Pulmonary artery (tissue), 1 donor: ENCODE data around the gene ANXA11.

DNA sequence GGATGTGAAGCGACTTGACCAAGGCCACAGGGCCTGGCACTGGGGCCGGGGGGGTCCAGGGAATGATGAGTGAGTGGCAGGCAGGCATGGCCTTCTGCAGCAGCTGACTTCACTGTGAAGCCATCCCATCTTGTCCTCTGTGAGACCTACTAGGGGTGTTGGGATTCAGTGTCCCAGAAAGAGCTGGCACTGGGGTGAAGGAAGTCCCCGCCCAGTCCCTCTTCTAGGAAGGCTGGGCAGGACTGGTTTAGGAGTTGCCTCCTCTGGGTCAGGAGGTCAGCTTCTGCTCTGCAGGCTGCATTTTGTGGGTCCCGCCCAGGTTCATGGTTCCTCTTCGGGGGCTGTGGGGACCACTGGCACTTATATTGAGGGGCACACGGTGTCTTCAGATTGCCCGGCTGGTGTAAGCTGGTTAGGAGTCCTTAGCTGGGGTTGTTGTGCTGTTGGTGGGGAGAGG, 10.9 kb downstream of the ZMIZ1 start:
- PRO-cap = no peak

GRCh38 chr10:79098373-79098705, 29.6 kb downstream of the ZMIZ1 start:
- PRO-cap = no peak

- PRO-cap = no peak
These were observed 68.5 kb downstream of the ZMIZ1 start for GRCh38 chr10:79137176-79137814.

DNA sequence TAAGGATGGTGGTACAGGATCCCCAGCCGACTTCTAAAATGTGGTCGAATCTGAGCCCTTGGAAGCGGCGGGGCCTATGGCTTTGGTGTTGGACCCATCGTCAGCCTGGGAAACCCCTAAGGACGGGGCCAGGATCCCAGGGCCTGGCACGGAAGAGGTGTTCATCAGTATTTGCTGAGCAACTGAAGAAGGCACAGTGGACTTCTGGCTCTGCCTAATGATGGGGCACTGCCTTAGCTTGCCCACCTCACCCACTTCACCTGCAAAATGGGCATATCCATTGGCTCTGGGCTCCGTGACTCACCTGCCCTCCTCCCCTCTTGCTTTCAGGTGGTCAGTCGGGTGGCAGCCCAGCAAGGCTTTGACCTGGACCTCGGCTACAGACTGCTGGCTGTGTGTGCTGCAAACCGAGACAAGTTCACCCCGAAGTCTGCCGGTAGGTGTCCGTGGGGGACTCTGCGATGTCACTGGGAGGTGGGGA, 131.4 kb upstream of the PPIF start:
- PRO-cap = no peak

- PRO-cap = no peak
These were observed 118.3 kb upstream of the PPIF start for GRCh38 chr10:79228891-79229434.

GRCh38 chr10:79295198-79295998, 51.9 kb upstream of the PPIF start:
- PRO-cap = no peak

GRCh38 chr10:79297945-79298702, 49.1 kb upstream of the PPIF start:
- PRO-cap = no peak

DNA sequence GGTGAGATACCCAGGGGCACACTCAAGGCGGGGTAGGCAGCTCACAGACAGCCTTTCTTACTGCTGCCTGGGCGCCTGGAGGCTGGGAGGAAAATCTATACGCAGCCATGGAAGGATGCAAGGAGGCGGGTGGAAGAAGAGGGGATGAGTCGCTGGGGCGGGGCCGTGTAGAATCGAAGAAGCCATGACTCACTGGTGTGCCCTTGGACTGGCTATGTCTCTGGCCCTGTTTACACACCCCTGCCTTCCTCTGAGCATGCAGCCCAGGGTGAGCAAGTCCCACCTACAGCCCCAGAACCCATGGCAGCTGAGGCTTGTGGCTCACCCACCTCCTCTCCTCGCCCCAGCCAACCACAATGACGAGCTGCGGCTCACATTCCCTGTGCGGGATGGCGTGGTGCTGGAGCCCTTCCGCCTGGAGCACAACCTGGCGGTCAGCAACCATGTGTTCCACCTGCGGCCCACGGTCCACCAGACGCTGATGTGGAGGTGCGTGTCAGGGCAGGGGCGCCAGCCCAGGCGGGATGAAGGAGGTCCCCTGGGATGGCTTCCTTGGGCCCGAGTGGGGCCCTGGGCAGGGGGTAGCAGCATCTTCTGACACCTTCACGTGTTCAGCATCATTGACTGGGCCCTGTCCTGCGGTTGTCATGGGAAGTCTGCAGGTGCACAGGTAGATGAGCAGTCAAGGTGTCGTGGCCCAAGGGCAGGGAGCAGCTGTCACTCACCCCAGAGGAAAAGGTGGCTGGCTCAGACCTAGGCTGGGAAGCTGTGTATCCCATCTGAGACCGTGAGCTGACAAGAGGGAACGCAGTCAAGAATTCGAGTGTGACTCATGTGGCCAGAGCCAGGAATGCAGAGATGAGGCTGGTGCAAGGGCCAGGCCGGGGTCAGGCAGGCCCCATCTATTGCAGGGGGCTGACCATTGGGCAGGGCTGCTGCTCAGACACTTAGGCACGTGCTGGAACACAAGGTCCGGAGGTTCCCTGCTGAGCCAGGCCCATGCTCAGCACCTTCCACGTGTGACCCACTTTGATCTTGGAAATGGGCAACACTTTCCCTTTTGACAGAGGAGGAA, 48.2 kb upstream of the PPIF start:
- PRO-cap = no peak

- PRO-cap = no peak
These were observed 4.8 kb downstream of the PPIF start for GRCh38 chr10:79351805-79352803.

- PRO-cap = no peak
These were observed 11.6 kb downstream of the PPIF start for GRCh38 chr10:79358689-79359501.

DNA sequence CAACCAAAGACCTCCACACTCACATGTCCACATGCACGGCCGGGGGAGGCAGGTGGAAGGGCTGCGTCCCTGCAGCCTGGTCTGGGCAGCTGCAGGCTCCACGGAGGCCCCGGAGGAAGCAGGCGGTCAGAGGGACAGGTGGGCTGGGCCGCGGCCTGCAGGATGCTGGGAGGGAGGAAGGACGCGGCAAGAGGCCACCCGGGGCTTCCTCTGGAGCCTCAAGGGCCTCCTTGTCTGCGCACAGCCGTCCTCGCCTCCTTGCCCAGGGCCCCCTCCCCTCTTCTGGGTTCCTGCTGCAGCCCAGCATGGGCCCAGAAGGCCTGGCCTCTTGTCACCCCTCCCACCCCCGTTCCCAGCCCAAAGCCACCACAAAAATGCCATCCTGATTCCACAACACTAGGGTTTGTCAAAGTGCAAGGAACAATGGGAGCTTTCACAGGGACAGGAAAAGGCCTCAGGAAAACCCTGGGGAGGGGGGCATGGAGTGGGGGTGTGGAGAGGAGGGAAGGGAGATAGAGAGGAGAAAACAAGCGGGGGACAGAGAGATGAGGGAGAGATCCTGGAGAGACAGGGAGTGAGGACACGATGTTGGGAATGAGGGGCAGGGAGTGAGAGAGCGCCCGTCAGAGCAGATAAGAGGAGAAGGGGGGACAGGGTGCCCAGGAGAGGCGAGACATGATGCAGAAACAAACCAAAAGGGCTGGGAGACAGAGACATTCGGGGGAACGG, 41.9 kb downstream of the ZCCHC24 start:
- PRO-cap = no peak

DNA sequence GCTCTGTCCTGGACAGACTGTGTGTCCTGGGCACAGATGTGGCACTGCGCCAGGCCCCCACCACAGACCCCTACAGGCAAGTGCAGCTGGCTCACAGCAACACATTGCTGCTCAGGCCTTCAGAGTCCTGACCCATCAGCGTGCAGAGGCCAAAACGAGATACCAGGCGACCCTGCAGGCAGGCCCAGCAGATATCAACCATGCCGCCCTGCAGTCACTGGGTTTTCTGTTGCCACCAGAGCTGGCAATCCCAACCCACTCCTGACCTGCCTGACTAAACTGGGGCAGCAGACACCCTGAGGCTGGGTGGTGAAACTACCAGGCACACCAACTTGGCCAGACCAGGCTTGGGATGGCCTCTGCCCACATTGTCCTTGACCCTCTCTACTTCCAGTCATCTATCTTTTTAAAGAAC, 20.3 kb downstream of the ZCCHC24 start:
- PRO-cap = no peak

DNA sequence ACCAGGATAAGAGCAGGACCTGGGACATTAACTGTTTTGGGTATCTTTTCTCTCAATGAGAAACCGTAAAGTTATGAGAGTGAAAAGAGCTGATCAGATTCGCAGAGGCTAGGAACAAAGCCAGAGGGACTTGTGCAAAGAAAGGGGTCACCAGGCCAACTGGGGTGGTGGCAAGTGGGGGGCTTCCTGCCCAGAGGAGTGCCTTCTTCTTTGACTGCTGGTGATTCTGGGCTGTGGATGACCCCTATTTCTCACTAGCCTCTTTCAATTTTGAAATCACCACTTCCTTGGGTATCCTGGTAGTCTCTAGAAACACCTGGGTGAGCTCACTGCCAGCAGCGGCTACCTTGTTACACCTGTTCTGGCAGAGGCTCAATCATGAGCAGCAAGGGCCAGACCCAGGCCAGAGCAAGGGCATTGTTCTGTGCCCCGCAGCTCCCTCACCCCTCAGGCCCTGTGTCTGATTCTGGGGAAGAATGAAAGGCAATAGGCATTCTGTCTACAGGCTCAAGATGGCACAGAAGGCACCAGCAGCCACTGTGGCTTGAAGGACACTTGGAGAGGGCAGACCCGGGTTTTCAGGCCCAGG, 984 bp downstream of the SFTPD start:
- PRO-cap = no peak

DNA sequence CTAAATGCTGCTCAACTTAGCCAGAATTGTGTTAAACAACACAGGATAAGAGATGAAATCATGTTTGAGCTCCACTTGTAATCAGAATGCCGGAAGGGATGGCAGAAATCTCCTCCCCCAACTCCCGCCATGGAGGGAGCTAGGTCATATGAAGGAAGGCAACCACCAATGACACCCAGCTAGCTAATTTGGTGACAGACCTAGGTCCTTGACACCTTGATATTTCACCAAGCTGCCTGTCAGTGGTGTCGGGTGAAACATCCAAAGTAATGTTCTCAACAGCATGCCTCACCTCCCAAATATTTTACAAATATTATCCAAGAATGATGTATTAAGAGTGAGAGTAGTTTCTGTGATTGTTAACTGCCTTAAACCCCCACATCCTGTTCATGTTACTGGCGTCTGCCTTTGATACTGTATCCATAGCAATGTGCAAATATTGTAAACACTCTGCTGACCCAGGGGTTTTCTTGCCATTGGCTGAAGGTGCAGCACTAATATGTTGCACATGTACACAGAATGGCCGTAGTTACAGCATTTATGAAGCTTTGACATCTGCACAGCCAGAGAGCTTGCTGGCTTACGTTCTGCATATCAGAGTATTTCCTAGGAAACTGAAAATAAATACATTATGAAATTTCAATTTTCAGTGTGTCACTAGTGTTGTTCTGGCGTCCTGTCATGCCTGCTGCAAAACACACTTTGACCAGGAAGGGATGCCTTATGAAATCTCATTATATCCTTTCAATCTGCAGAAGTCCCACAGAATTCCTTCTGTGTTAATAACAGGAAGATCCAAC, 25.9 kb downstream of the TMEM254 start:
- PRO-cap = no peak

DNA sequence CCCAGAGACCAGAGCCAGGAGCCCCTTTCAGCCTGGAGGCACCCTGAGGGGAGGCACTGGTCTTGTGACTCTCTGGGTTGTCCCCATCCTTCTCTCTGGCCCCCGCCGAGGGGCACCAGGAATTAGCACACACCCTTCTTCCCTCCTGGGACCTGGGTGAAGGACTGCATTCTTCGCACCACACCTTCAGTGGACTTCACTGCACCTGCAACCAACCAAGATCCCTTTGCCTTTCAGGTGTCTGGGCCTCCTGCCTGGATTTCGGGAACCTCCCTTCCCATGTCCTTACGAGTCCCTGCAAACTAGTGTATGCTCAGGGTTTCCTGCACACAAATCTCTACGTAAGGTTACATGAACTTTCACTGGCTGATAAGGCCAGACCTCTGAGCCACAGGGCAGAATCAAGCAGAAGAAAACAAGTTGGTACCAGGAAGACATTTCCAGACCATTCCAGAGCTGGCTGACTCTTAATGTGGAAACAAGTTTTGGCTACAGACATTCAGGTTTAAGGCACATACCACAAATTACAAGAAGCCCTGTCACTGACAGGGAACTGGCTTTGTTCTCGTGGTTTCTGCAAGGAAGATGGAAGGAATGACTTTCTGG, 22.3 kb downstream of the PLAC9 start:
- PRO-cap = no peak

GRCh38 chr10:80159559-80160304, 27.2 kb downstream of the PLAC9 start:
- PRO-cap = no peak

DNA sequence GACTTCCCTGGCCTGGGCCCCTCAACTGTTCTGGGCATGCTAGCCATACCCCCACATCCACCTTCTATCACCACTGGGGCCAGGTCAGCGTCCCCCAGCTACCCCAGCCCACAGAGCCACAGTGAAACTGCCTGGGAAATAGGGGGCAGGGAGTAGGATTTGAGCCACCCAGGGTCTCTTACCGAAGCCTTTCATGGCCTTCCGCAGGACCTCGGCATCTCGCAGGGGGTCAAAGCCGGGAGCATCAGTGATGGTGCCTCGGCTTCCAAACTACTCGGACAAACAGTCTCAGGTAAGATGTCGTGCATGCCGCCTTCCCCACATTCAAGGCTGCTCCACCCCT, 34.5 kb downstream of the PLAC9 start:
- PRO-cap = no peak

DNA sequence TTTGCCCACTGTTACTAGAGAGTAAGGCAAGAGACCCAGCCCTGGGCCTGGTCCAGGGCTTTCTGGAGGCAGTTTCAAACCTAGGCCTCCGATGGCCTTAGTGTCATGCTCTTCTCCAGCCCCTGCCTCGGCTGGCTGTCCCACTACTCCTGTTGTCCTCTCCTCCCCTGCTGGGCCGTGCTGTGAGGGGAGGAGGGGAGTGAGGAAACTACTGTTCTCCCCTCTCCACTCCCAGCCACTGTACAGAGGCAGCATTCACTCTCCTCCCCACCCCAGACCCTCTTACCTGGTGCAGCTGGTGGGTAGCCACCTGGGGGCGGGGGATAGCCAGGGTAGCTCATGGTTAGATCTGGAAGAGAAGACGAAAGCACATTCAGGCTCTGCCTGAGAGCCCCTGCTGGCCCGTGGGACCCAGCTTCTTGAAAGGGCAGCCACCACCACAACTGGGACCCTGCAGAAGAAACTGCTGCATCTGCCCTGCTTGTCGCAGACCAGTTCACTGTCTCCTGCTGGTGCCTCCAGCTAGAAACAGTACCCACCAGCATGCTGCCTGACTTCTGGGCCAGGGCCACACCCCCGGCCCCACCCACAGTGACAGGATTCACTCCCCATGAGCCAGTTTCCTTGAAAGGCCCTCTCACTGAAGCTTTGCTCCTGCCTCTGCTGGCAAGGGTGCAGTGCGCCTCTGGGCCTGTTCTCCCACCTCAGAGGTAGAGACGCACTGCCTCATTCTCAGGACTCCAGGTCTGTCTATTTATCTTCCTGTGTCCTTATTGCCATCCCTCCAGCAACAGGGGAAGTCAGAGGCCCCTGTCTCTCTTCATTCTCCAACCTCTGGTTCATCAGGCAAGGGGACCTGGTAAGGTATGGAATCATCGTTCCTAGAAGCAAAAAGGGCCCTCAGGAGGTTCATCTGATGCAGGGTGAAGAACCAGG, 32.5 kb downstream of the ANXA11 start:
- PRO-cap = no peak

DNA sequence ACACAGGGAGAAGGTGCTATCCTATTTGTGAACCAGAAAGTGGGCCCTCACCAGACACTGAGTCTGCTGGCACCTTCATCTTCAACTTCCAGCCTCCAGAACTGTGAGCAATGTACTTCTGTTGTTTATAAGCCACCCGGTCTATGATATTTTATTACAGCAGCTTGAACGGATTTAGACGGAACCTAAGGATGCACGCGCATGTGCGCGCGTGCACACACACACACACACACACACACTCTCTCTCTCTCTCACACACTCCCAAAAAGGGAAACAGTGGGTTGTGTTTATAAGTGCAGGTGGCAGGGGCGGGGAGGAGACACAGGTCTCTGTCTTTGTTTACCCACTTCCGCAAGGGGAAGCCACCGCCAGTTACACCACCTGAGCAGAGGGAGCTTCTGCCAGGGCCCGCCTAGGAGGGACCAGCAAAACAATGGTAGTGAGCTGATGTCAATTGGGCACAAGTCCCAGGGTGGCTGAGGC, 18.0 kb downstream of the ANXA11 start:
- PRO-cap = no peak

DNA sequence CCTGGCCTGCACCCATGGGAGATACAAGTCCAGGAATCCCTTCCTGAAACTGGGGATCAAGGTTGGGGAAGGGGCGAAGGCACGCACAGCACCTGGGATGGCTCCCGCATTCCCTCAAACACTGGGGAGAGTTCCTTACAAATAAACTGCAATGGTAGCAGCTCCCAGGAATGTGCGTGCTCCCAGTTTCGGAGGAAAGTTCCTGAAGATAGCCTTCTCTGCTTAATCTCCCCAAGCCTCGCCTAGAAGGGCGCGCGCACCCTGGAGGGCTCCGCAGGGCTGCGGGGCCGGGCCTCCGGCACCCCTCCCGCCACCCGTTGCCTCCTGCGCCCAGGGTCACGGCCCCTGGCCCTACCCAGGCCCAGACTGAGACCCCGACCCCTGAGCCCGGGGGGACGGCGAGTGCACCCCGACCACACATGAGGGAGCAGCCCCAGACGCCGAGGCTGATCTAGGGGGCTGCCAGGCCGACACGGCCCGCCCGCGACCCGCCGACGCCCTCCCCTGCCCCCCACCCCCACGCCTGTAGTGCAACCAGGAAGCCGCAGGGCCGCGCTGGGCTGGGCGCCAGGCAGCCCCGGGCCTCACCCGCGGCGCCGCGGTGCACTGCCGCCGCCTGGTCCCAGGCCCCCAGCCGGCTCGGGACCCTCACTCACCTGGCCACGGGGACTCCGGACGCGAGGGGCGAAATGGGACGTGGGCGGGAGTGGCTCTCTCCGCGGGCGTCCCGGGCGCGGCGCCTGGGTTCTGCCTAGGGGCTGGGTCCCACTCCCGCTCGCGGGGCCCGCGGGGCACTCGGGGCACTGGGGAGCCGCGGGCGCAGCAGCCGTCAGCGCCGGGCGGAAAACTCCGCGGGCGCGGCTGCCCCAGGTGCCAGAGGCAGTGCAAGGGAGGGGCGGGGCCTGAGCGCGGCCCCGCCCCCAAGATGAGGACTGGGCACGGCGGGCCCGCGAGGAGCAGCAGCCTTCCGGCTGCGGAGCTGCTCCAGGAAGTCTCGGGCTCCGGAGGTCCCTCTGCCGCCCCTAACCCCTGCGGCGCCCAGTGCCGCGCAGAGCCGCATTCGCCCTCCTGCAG, at the start of gene ANXA11:
Gene ANXA11, minus strand, starts transcription at position 851 of the 1,074 bp plus-strand sequence.
- PRO-cap = unidirectional peak, minus-strand start at position 319 of the sequence; bidirectional peak, plus-strand start at position 962 of the sequence, minus-strand start at position 850 of the sequence